H7 (cell line): ENCODE measurements around the gene CT47A4.

- RAMPAGE, long total RNA, result no peak
Observed at GRCh38 chrX:120672369-120672709, 42.5 kb upstream of the C1GALT1C1 start.

- RAMPAGE, long total RNA, result no peak
Observed at GRCh38 chrX:120971140-120971455, at the start of gene CT47A4. Gene CT47A4, minus strand, starts transcription at chrX:120971208.

- RAMPAGE, long total RNA, result no peak
Observed at GRCh38 chrX:122840140-122840582, 343.9 kb upstream of the GRIA3 start.

- RAMPAGE, long total RNA, result no peak
Observed at GRCh38 chrX:123184704-123185079, 614 bp downstream of the GRIA3 start.

GRCh38 chrX:123185718-123185993 lies 1.6 kb downstream of the GRIA3 start:
- RAMPAGE, long total RNA, result no peak

- RAMPAGE, long total RNA, result no peak
Observed at GRCh38 chrX:123622628-123622981, 110.2 kb downstream of the THOC2 start.

DNA sequence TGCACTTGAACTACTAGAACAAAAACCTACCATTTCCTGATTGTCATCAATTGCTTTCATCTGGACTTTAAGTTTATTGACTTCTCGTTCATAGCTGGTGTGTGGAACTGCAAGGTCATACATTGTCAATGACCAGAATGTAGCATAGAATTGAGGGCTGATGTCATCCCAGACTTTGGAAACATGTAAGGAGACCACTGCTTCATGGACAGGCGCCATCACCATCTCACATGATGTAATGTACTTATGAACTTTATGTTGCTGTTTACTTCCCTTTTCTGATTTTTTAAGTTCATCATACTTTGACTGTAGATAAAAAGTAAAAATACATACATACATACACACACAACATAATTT lies 105.2 kb downstream of the THOC2 start:
- RAMPAGE, long total RNA, result no peak

- RAMPAGE, long total RNA, result no peak
Observed at GRCh38 chrX:123779951-123780340, 47.1 kb upstream of the THOC2 start.

- RAMPAGE, long total RNA, result no peak
Observed at GRCh38 chrX:123962262-123962618, 734 bp downstream of the STAG2 start.

GRCh38 chrX:124426880-124427261 lies 80.5 kb downstream of the SH2D1A start:
- RAMPAGE, long total RNA, result no peak

- RAMPAGE, long total RNA, result no peak
Observed at GRCh38 chrX:129336927-129337789, 186.1 kb downstream of the SMARCA1 start.

GRCh38 chrX:129521409-129521846 lies 1.9 kb downstream of the SMARCA1 start:
- RAMPAGE, long total RNA, result no peak

GRCh38 chrX:129522077-129522636 lies 1.1 kb downstream of the SMARCA1 start:
- RAMPAGE, long total RNA, result no peak

- RAMPAGE, long total RNA, result no peak
Observed at GRCh38 chrX:129739539-129740348, 965 bp downstream of the XPNPEP2 start.

DNA sequence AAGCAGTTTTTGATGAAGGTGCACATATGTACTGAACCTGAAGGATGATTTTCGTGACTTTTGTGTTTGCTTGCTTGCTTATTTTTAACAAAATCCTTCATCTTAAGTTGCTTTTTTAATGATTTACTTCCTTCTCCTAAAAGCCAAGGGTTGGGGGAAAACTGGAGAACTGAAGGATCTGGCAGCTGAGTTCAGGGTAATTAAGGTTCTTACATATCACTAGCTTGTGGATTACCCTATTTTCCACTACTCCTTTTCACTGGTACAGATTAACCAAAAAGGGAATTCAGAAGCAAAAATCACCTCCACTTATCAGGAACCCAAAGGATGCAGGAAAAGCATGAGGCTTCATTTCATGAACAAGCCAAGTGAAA lies 12.8 kb downstream of the ZDHHC9 start:
- RAMPAGE, long total RNA, result no peak

- RAMPAGE, long total RNA, result no peak
Observed at GRCh38 chrX:130066863-130067236, 43.4 kb downstream of the ELF4 start.

DNA sequence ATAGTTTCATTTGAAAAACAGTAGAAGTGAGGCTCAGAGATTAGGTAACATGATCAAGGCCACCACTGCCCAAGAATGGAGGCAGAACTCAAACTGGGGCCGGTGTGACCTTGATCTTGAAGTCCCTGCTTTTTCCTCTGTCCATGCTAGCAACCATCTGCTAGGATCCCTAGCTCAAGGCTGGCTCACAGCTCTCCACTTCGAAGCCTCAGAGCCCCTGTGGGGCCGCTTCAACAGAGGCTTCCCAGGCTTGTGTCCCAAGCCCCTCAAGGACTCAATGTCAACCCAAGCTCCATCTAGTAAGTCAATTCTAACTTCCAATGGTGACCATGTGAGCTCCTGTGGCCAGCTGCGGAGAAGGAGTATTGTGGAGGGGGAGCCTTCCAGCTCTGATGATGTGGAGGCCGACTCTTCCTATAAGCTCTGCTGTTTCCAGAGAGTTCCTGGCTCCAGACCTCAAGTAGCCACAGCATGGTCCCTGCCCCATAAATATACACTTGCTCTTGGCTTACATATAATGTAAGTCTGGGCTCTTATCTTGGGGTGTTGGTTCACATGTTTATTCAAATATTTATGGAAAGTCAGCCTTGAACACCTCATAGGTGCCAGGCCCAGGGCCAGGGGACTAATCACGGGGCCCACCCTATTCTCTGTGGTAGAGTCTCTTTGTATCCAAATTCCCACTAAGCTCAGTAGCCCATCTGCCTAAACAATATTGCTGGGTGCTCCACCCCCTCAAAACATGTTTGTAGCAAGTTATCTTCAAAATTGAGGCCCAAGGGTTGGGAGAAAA lies 14.8 kb downstream of the ELF4 start:
- RAMPAGE, long total RNA, result no peak

DNA sequence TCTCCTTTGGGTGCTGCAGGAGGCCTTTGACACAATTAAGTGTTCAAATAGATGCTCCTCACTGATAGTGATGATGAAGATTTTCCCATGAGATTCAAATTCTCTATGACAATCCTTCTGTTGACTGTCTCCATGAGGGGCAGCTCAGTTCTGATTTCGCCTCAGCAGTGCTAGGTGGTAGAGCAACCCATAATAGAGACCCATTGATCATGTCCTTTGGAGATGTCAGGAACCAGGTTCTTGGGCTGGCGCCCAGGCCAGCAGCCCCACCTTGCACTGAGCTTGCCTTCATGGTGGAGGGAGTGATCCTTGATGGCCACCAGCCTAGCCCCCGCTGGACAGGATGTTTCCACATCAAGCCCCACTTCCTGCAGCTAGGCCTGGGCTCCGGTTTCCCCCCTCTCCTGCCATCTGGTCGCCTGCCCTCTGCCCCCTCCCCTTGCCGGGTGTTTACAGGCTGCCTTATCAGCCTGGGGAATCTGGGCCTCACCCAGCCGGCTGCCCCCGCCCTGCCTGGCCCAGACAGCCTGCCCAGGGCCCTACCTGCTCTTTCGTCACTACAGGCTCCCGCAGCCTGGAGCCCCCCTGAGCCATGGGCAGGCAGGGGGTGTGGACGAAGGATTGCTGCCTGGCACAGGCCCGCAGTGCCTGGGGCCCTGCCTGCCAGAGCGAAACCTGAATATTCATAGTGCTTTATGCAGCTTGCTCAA lies 12.6 kb downstream of the ELF4 start:
- RAMPAGE, long total RNA, result no peak

DNA sequence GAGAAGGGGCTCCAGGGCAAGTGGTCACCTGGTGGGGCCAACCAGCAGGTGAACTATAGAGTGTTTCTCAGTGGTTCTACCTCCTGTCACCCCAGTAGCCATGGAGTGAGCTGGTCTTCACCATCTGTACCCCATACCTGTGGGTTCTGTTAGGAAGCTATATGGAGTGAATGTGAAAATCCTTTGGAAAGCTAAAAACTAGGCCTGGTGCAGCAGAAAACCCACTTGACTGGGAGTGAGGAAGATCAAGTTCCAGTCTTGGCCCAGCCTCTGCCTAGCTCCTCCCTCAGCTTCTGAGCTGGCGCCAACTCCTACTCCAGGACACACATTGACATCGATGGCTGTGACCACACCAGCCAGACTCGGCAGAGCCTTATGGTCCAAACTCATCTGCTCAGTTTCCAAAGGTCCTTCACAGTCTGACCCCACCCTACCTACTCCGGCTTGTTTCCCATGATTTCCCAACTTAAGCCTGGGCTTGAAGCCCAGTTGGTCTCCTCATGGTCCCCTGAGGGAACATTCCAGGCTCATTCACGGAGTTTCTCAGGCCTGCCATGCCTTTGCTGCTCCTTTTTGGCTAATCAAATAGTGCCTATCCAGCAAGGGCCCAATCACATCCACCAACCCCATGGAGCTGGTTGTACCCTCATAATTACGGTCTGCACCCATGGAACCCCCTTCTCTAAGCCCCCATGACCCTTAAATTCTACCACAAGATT lies 10.2 kb downstream of the ELF4 start:
- RAMPAGE, long total RNA, result no peak

- RAMPAGE, long total RNA, result no peak
Observed at GRCh38 chrX:130120270-130121574, 10.4 kb upstream of the ELF4 start.